ENCODE results near the genes TBCK, CYP2U1, SEC24B and ENPEP.

GRCh38 chr4:106315856-106316671 lies at the start of gene TBCK:
Gene TBCK, minus strand, starts transcription at chr4:106316209.
- PRO-cap: bidirectional peak, plus-strand start at chr4:106316550, minus-strand start at chr4:106316225

DNA sequence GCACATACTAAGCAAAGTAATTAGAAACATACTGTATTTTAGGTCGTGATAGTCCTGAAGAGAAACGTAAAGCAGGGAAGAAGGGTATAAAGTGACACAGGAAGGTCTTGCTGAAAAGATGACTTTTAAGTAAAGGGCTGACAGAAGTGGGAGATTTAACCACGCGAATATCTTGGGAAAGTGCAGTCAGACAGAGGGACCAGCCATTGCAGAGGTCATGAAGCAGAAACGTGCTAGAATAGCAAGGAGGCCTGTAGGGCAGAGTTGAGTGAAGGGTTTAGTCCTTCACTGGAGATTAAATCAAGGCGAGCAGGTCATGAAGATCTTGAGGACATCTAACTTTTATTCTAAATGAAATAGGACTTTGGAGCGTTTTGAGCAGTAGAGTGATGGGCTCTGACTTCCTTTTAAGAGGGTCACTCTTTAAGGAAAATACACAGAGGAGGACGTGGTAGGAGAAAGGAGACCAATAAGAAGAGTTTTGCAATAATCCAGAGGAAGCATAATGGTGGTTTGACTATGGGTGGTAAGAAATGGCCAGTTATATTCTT lies 775 bp downstream of the AIMP1 start:
- PRO-cap: no peak

DNA sequence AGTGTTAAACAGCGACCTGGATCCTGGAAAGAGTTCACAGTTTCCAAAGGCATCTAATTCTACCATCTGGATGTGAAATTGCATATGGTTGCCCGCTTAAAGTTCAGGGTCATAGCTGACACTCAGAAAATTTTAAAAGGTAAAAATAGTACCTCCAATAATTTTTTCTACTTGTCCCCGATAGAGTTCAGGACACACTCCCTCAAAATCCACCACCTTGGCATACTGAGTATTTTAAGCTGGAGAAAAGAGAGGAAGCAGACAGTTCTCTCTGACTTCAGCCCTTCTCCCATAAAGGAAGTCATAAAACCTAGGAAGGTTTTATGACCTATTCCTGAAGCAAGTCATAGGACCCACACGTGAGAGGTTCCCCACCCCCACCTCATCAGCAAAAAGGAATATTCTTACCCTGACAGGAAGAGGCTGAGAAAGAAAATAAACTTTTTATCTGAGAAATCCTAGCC lies 270.2 kb downstream of the PAPSS1 start:
- PRO-cap: no peak

DNA sequence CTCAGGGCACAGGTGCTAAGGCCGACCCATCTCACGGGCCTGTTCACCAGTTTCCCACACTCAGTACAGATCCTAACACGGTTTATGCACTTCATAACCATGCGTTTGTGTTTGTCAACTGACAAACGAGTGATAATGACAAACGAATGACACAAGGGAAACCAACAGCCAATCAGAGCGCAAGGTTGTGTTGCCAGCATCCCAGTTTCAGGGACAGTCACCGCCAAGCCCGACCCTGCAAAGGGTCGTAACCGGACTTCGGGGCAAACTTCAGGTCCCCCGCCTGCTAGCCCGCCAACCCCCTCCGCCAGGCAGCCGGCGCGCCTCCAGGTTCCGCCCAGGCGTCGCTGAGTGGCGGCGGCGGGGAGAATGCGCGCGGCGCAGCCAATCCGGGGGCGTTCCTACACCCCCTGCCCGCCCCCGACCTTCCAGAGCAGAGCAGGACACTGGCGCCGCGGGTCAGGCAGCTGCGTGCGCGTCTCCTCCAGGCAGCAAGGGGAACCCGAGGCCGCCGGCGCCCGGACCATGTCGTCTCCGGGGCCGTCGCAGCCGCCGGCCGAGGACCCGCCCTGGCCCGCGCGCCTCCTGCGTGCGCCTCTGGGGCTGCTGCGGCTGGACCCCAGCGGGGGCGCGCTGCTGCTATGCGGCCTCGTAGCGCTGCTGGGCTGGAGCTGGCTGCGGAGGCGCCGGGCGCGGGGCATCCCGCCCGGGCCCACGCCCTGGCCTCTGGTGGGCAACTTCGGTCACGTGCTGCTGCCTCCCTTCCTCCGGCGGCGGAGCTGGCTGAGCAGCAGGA lies at the start of gene CYP2U1:
TSS of gene CYP2U1 (plus strand) at position 431 of the 796 bp plus-strand sequence.
- PRO-cap: bidirectional peak, plus-strand start at position 441 of the sequence, minus-strand start at position 58 of the sequence

- PRO-cap: no peak
These were observed 44.9 kb downstream of the HADH start for GRCh38 chr4:108034618-108034990.

GRCh38 chr4:108072021-108072886 lies 82.6 kb downstream of the HADH start:
- PRO-cap: no peak

- PRO-cap: no peak
These were observed 87.3 kb downstream of the LEF1 start for GRCh38 chr4:108081324-108081843.

GRCh38 chr4:109433167-109434177 lies at the start of gene SEC24B:
Gene SEC24B, plus strand, starts transcription at chr4:109433815.
- PRO-cap: bidirectional peak, plus-strand start at chr4:109433838, minus-strand start at chr4:109433761

GRCh38 chr4:109462793-109463713 lies 29.4 kb downstream of the SEC24B start:
- PRO-cap: no peak

DNA sequence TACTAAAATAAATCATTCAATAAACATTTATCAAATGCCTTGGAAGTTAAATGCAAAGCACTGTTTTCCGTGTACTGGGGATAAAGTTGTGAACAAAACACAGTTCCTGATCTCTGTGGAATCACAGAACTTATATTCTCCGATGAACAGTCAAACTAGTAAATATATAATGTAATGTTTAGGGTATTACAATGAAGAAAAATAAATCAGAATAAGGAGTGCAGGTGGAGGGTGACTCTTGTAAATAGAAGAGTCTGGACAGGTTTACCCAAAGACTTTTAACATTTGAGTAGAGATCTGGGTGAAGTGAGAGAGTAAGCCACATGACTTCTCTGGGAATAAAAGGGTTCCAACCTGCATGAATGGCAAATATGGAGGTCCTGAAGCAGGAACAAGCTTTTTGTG lies 51.2 kb upstream of the MCUB start:
- PRO-cap: no peak

GRCh38 chr4:109557964-109558455 lies 2.0 kb upstream of the MCUB start:
- PRO-cap: no peak

GRCh38 chr4:109721880-109722705 lies 7.8 kb downstream of the PLA2G12A start:
- PRO-cap: no peak

- PRO-cap: no peak
These were observed 25.8 kb downstream of the LRIT3 start for GRCh38 chr4:109873801-109874100.

DNA sequence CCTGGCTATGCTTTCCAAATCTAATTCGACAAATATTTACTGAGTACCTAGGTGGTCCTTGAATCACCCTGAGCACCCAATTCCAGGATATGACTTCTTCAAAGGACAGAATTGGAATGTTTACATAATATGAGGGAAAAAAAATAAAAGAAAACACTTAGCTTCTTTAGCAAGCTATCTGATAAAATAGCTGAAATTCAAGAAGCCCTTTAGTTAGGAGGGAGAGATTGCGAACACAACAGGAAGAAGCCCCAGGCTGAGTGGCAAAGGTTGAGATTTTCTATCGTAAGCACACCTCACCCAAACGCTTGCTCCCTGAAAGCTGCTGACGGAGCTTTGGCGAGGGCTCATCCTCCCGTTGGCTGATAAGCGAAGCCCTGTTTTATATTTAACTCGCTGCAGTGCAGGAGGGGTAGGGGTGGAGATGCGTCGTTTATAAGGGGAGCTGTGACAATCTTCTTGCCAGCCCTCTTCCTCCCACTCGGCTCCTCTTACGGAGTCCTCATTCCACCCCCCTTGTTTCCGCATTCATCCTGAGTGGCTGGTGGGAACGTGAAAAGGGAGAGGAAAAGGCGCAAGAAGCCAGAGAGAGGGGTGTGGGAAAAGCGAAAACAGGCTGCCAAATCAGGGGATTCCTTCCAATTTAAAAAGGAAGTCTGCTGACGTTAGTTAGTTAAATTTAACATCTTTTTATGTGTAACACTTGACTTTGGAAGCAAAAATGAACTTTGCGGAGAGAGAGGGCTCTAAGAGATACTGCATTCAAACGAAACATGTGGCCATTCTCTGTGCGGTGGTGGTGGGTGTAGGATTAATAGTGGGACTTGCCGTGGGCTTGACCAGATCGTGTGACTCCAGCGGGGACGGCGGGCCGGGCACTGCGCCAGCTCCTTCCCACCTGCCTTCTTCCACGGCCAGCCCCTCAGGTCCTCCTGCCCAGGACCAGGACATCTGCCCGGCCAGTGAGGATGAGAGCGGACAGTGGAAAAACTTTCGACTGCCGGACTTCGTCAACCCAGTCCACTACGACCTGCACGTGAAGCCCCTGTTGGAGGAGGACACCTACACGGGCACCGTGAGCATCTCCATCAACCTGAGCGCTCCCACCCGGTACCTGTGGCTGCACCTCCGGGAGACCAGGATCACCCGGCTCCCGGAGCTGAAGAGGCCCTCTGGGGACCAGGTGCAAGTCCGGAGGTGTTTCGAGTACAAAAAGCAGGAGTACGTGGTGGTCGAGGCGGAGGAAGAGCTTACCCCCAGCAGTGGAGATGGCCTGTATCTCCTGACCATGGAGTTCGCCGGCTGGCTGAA lies at the start of gene ENPEP:
TSS of gene ENPEP (plus strand) at position 462 of the 1,311 bp plus-strand sequence.
- PRO-cap: bidirectional peak, plus-strand start at position 585 of the sequence, minus-strand start at position 310 of the sequence

GRCh38 chr4:110515587-110516177 lies 39.7 kb downstream of the ENPEP start:
- PRO-cap: no peak

- PRO-cap: no peak
These were observed 8.8 kb downstream of the PITX2 start for GRCh38 chr4:110613960-110614494.

DNA sequence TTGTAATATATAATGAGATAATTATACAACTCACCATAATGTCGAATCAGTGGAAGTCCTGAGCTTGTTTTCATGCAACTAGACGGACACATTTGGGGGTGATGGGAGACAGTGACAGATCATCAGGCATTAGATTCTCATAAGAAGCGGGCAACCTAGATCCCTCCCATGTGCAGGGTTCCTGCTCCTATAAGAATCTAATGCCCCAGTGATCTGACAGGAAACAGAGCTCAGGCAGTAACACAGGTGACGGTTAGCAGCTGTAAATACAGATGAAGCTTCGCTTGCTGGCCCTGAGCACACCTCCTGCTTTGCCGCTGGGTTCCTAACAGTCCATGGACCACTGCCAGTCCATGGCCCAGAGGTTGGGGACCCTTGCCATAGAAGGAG lies 1.5 kb upstream of the TIFA start:
- PRO-cap: no peak

DNA sequence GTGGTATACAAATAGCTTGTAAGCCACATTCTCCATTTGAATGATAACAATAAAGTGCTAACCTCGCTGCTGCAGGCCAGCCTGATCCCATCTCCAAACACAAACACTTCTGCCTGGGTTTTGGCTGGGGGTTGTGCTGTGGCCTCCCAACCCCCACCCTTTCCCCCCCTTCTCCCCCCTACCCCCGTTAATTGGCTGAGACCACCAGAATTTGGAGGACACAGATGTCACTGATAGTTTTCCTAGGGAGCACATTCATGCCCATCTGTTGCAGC lies 46.4 kb downstream of the ALPK1 start:
- PRO-cap: no peak

DNA sequence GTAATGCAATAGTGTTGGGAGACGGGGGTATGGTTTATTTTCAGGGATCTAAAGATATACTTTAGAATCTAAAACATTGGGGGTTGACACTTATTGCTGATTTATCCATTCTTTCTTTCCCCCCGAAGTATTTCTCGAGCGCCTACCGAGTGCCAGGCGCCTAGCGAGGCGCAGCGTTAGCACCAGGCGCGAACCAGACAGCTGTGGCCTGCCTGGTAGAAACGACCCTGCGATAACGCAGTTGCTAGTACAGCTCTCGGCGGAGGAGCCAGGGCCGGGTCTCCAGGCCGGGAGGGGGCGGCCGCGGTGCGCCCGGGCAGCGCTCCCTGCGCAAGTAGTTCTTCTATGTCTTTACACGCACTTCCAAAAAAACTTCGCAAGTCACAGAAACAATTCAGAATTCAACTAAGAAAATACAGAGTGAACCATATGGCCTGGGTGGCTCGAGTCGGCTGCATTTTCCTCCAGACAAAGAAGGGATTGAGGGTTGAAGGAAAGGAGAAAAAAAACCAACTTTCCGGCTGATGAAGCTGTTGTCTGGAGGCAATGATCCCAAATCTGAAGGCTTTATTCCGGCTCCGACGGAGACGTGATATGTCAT lies 7.0 kb upstream of the NEUROG2 start:
- PRO-cap: no peak

- PRO-cap: unidirectional peak, plus-strand start at chr4:112564874
These were observed 48.7 kb upstream of the NEUROG2 start for GRCh38 chr4:112564721-112565078.

All from ileum (tissue), 1 donor.